Mesenteric fat pad (tissue), 1 donor: ENCODE results near the genes NPB, SLC16A3 and CSNK1D.

- PRO-cap, result no peak
Observed at GRCh38 chr17:81842048-81842230, 7.1 kb upstream of the PPP1R27 start.

- PRO-cap, result no peak
Observed at GRCh38 chr17:81901530-81902435, at the start of gene NPB. Gene NPB (plus strand): TSS chr17:81902238.

DNA sequence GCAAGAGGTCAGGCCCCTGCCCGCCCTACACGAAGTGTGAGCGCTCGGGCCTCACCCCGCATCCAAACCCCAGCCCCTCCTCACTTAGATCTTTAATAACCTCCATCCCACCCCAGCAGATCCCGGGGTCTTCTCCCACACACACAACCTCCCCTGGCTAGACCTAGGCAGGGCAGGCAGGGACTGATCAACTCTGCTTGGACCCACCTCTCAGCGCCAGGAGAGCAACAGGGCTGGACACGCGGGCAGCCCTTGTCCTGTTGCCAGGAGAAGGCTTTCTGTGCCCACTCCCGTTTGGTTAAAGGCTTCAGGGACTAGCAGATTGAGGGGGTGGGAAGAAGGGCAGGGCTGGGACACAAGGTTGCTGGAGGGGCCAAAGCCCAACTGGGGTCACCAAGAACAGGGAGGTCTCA lies 477 bp upstream of the SIRT7 start:
- PRO-cap, result no peak

GRCh38 chr17:81918860-81919320 lies 914 bp upstream of the SIRT7 start:
- PRO-cap, result no peak

DNA sequence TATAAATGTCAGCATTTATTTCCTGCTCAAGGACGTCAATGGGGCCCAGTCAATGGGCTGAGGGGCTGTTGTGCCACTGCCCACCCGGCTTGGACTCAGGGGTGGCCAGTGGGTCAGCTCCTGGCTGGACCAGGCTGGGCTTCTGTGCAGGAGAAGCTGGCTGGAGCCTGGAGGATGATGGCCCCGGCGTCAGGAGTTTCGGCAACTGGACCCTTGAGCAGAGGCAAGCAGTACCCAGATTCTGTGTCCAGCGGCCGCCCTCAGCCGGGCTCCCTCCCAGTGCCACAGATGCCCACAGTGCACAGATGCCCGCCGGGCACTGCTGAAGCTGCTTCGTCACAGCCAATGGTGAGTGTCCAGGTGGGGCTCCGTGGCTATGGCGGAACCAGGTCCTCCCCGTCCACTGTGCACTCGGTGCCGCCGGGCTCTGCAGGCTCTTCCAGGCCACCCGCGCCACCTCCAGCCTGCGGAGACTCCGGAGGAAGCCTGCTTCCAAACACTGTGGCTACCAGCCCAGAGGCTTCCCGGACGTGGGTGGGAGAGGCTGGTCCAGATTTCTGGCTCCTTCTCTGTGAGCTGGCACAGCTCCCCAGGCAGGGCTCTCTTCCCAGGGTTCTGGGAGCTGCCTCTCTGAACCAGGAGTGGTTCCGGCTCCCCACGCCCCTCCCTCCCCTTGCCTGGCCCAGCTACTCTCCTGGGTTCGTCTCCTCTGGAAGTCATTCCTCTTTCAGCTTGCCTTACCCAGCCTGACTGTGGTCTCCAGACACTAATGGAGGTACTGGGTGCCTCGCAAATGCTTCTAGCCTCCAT lies 2.8 kb upstream of the PYCR1 start:
- PRO-cap, result no peak

- PRO-cap, result no peak
Observed at GRCh38 chr17:81959689-81960766, 959 bp downstream of the NOTUM start.

- PRO-cap, result no peak
Observed at GRCh38 chr17:82036074-82037161, 1.1 kb downstream of the DCXR start.

- PRO-cap, result no peak
Observed at GRCh38 chr17:82059706-82060228, 5.8 kb downstream of the DUS1L start.

DNA sequence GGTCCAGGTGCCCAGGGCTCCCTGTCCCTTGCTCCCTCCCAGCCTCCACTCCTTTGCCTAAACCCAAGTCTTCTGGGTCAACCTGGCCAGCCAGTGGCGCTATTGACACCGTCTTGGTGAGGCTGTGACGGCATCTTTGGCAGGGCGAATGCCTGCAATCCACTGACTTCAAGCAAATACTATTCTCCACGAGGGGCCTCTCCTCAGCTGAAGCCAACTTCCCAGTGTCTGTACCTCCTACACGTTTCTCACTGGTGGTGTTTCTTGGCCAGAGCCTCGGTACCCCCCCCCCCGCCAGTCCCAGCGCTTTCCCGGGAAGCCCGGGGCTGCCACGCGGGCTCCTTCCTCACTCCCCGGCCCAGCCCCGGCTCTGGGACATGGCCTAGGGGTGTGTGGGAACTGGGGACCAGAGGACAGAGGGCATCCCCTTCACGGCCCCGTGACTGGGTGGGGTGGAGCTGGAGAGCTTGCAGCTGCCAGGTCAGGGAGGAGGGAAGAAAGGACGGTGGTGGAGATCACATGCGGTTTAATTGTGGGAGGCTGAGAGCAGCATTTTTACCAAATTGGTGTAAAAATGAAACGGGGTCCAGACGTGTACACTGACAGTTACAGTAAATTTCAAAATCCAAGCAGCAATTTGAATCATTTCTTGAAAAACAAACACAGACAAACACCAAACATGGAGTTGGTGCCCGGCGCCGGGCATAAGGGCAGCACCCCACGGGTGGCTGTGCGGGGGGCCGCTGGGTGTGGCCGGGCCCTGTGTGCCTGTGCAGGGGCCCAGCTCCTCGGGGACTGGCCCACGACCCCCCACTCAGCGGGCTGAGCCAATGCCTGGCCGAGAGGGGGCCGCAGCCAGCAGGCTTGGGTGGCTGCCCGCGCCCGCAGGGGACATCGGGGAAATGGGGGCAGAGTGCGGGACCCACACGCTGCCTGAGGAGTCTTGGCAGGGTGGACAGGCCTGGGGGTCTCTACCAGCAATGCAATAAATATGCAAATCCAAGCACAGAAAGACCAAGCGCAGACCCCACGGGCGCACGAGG lies 12.5 kb upstream of the DUS1L start:
- PRO-cap, result no peak

DNA sequence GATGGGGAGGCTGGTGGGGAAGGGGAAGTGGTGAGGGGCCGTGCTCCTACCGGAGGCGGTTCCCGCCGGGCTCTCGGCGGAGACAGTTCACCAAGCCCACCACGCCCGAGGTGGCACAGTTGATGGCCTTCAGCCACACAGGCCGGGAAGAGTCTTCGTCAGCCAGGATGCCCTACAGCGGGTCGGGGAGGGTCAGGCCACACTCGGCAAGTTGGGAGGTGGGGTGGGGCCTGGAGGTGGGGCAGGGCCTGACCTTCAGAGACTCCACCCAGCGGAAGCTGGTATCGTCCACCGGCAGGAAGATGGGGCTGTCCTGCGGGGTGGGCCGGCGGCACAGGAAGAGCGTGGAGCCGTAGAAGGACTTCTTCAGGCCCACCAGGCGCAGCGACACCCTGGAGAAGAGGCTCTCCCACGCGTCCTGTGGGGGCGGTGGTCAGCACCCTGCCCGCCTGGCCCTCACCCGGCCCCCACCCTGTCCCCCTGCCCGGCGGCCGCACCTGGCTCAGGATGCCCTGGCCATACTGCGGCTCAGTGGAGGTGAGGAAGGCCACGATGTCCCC lies 13.0 kb downstream of the FASN start:
- PRO-cap, result no peak

- PRO-cap, result no peak
Observed at GRCh38 chr17:82114728-82115462, 16.9 kb upstream of the FASN start.

- PRO-cap, result no peak
Observed at GRCh38 chr17:82118550-82119261, 20.7 kb upstream of the FASN start.

DNA sequence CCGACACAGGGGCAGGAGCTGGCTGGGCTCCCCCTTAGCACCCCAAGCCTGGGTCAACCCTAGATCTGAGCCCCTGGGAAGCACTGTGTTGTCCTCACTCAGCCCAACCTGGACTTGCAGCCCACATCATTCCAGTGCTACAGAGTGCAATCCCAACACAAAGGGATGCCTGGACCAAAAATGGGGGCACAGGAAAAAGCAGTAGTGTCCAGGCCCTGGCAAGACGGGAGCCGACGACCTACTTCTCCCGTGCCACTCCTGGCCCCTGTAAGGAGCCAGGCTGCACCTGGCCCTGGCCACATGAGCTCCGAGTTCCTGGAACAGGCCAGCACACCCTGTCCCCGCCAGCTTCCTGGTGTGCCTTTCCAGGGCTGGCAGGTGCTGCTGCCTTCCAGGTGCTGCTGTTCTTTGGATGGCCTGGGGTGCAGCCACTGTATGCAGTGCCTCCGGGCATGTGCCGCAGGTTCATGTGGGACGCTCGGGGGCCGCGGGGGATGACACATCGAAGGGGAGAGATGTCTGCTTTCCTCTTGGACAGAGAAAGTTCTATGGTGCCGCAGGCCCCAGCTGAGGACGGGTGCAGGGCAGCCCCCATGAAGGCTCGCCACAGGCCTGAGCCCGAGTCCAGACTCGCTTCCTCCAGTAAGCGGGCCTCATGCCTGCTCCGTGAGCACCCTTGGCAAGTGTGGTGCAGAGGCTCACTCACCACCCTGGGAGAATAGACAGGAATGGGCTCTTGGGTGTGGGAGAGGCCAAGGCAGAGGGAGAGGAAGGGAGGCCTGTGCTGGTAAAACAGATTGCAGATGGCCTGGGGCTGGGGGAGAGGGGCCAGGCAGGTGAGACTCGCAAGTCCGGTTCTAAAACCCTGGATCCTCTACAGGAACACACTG lies 54.6 kb upstream of the FASN start:
- PRO-cap, result no peak

GRCh38 chr17:82200549-82201191 lies 12.0 kb downstream of the CCDC57 start:
- PRO-cap, result no peak

- PRO-cap, result no peak
Observed at GRCh38 chr17:82217117-82218324, 4.9 kb upstream of the CCDC57 start.

DNA sequence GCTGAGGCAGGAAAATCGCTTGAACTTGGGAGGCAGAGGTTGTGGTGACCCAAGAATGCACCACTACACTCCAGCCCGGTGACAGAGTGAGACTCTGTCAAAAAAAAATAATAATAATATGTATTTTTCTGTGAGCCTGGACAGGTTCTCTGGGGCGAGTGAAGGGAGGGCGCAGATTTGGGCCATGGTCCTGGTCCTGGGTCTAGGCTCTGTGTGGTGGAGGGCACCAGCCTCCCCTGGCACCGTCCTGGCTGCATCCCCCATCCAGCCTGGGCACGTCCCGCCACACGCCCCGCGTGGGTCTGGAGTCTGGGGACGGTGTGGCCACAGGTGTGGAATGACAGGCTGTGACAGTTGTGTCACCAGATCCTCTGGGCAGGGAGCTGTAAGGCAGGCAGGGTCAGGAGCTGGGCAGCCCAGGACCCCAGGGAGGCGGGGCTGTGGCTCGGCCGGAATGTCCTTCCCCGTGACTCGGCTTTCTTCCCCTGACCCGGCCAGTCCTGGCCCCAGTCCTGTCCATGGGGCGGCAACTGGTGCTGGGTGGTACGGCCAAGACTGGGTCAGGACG lies 3.6 kb upstream of the SLC16A3 start:
- PRO-cap, result no peak

- PRO-cap, result bidirectional peak, plus-strand start at chr17:82229045, minus-strand start at chr17:82228931
Observed at GRCh38 chr17:82228633-82229430, at the start of gene SLC16A3. Gene SLC16A3 (plus strand): TSS chr17:82229042.

DNA sequence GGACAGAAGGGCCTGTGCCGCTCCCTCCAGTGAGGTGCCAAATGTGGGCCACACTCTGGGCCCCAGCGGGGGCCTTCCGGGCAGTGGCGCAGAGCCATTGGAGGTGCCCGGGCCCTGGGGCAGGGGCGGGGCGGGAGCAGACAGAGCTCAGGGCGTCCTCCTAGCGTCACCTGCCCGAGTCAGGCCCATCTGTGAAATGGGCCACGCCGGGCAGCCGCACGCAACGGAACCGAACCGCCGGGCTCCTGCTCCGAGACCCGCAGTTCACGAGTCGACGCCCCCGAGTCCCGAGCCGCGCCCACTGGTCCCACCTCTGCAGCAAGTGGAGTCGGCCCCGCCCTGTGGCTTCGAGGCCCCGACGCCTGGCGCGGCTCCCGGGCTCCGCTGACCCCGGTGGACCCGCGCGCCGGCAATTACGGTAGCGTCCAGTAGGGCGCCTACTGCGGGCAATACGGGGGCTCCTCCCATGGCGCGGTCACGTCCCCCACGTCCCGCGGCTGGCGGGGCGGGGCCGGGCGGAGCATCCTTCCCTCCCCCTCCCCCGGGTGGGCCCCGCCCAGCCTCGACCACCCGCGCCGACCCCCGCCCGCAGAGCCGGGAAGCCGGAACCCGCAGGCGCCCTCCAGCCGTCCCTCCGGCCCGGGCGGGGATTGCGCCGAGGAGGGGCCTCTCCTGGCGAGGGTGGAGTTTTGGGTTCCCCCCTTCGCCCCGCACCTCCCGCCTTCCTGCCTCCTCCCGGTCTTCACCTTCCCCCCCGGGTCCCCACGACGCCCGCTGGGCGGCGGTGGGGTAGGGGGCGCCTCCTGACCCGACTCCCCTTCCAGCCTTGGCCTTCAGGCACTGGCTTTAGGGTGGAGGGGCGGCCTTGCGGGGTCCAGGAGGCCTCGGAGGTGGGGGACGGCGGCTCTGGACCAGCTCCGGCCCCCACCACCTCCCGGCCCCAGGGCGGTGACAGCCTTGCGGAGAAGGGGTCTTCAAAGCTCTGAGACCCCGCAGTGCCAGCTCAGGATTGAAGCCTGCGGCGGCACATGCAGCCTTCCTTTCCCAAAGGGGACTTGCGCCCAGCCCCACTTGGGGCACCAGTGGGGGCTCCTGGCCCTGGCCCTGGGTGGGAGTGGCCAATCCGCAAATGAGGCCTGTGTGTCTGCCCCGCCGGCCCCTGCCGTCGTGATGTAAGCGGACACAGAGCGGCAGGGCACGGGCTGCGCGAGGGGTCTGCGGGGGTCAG lies 2.2 kb downstream of the SLC16A3 start:
- PRO-cap, result no peak

GRCh38 chr17:82245164-82245537 lies 16.3 kb downstream of the SLC16A3 start:
- PRO-cap, result no peak

GRCh38 chr17:82273042-82273893 lies at the start of gene CSNK1D:
Gene CSNK1D (minus strand): TSS chr17:82273700.
- PRO-cap, result unidirectional peak, minus-strand start at chr17:82273431; unidirectional peak, minus-strand start at chr17:82273630; unidirectional peak, minus-strand start at chr17:82273700